GM06990 (cell line): ENCODE results near the genes POTED and TMPRSS15.

DNA sequence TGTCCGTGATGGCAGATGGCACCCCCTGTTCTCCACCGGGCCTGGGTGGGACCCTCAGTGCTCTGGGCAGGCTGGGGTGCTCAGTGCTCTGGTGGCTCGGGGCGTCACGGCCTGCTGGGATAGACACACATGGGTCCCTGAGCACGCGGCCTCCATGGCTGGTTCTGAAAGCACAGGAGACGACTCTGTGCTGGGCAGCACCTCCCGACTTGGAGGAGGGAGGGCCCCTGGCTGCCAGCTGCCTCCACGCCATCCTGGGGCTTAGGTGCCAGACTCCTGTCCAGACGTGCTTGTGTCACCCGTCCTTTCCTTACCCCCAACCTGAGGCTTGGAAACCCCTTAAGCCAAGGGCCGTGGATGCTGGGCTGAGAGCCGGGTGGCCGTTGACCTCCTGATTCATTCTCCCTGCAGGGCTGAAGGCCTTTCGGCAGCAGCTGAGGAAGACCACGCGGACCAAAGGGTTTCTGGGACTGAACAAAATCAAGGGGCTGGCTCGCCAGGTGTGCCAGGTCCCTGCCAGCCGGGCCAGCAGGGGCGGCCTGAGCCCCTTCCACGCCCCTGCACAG lies 4401.2 kb upstream of the TPTE start:
- RRBS = no CpG with 5 or more reads among the region's 22 CpGs

- RRBS = no CpG with 5 or more reads among the region's 26 CpGs
These were observed 4203.1 kb upstream of the TPTE start for GRCh38 chr21:6318208-6318775.

GRCh38 chr21:6368896-6369822 lies 4152.2 kb upstream of the TPTE start:
- RRBS = no CpG with 5 or more reads among the region's 23 CpGs

- RRBS = no CpG with 5 or more reads among the region's 37 CpGs
These were observed at the start of gene POTED for GRCh38 chr21:13609662-13610020. TSS of gene POTED (plus strand) at chr21:13609777.

DNA sequence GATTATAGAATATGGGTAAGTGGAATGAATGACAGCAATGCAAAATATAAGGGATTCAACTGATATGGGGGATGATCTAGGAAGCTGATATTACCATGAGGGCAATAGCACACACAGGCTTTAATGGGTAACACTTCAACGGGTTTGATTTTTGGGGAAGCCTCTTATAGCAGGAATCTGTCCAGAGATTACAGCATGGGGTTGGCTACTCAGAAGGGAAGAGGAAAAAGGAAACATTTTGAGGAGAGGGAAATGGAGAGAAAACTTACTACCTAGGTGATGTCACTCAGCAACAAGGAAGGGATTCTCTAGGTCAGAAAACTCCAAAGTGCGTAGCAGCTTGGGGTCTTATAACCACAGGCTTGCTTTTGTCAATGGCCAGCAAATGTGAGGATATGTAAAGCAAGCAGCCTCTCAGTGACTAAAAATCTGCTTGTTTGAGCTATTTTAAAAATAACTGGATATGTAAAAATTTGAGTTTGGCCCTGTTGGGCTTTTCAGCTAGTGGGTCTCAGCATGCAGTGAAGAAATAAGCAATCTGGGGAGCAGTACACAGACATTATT lies 162.3 kb downstream of the LIPI start:
- RRBS = no CpG with 5 or more reads among the region's 2 CpGs

DNA sequence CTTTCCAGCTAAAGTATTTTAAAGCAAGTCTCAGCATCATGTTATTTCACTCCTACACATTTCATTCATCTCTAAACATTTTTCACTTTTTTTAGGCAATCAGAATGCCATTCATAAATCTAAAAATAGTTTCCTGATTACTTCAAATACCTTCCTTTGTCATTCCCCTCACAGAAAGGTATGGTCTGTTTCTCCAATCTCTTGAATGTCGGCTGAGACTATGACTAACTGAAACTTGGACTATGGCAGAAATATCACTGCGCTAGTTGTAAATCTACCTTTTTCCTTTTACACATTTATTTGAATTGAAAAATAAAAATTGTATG lies 116.5 kb upstream of the SAMSN1 start:
- RRBS = no CpG with 5 or more reads among the region's 2 CpGs

DNA sequence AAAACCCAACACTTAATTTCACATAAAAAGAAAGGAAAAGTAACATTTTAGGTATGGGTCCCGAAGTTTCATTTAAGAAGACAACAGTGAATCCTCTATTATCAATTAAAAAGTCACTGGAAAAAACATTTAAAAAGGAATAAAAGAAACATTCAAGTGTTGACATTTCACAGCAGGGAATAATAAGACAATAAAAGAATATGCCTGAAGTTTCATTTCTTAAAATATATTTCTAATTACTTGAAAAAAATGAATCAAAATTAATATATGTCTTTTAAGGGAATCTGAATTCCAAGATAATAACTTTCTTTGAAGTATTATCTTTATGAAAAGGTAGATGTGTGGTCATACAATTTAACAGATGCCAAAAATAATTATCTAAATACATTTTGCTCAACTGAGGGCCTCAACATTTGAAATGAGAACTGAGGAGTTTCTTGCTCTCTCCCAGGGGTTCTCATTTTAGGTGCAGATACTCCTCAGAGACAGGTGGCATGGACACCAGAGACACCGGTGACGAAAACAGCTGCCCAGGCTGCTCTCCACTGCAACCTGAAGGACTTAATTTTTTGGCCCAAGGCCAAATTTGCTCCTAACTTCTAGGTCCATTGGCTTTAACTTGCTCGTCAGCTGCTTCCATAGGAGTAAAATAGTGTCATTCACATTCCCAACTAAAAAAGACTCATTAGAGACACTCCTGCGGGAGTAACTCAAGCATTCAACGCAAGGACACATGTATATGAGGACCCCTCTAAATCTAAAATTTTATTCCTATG lies 87.1 kb downstream of the NRIP1 start:
- RRBS = no CpG with 5 or more reads among the region's 6 CpGs

DNA sequence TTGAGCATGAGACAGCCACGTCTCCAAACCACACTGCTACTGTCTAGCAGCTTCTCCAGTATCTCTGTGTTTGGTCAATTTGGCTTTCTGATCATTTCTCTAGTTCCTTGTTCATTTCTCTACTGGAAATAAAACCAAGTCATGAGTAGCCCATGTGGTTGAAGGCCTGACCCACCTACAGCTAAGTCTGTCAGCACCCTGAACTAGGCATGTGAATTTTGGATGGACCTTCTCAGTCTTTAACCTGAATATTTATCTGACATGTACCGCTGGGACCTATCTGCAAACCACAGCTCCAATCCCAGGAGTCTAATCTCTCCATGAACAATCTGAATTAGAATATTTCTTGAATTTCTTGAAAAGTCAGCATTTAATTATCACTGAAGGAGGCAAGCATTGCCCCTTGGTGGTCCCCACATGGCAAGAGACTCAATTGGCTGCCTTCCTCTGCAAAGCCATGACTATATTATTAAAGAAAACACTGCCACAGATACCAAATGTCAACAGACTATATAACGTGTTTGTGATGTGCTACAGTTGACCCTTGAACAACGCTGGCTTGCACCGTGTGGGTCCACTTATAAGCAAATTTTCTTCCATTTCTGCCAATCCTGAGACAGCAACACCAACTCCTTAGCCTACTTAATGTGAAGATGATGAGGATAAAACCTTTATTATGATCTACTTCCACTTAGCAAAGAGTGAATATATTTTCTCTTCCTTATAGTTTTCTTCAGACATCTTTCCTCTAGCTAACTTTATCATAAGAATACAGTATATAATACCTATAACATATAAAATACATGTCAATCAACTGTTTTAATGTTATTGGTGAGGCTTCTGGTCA lies 66.6 kb downstream of the NRIP1 start:
- RRBS = no CpG with 5 or more reads among the region's 5 CpGs

GRCh38 chr21:15002184-15002776 lies 62.5 kb downstream of the NRIP1 start:
- RRBS = no CpG with 5 or more reads among the region's 12 CpGs

GRCh38 chr21:15005203-15006393 lies 59.2 kb downstream of the NRIP1 start:
- RRBS = no CpG with 5 or more reads among the region's 11 CpGs

GRCh38 chr21:15444117-15444867 lies 285.5 kb upstream of the USP25 start:
- RRBS = no CpG with 5 or more reads among the region's 6 CpGs

- RRBS = no CpG with 5 or more reads among the region's 3 CpGs
These were observed 23.1 kb upstream of the USP25 start for GRCh38 chr21:15706595-15707089.

DNA sequence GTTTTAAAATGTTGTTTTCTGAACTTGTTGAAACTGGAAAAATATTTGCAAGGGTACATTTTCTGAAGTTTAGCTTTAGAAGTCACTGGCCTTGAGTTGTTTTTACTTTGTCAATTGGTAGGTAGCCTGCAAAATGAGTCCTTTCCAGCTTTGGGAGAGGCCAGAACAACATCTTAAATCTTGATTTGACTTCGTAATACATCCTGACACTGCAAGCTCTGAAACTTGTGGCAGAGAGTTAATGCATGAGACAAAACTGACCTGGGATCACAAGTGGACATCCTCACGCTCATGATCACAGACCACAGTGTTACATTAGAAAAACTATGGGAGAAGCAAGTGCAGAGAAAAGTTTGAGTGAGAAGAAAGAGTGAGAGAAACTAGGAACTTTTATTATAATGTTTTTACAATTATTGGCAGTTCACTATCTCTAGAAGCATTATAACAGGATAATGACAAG lies 550.9 kb downstream of the USP25 start:
- RRBS = no CpG with 5 or more reads among the region's 2 CpGs

DNA sequence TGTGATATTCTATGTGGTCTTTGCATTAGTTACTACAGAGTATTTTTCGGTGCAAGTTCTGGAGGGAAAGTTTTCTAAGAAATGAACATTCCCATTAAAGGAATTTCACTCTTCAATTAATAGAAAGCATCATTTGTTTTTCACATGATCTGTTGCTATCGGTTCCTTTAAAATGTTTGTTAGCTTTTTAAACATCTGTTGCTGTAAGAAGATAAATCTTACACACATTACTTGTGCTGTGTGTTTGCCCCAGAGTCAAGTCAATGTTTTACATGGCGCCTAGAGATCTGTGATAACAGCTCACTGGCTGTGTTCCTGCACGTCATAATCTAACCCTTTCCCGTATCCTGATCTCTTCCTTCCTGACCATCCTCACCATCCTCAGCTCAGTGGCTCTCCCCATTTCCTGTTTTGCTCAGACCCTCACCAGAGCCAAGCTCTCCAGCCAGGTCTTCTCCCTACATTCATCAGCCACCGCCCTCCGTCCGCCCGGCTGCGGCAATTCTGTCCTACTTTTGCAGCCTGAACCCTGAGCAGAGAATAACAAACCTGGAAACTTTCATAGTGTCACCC lies 824.6 kb downstream of the USP25 start:
- RRBS = no CpG with 5 or more reads among the region's 10 CpGs

GRCh38 chr21:16587785-16588874 lies 858.3 kb downstream of the USP25 start:
- RRBS = no CpG with 5 or more reads among the region's 25 CpGs

- RRBS = no CpG with 5 or more reads among the region's 13 CpGs
These were observed 1.0 kb upstream of the CXADR start for GRCh38 chr21:17511686-17512311.

DNA sequence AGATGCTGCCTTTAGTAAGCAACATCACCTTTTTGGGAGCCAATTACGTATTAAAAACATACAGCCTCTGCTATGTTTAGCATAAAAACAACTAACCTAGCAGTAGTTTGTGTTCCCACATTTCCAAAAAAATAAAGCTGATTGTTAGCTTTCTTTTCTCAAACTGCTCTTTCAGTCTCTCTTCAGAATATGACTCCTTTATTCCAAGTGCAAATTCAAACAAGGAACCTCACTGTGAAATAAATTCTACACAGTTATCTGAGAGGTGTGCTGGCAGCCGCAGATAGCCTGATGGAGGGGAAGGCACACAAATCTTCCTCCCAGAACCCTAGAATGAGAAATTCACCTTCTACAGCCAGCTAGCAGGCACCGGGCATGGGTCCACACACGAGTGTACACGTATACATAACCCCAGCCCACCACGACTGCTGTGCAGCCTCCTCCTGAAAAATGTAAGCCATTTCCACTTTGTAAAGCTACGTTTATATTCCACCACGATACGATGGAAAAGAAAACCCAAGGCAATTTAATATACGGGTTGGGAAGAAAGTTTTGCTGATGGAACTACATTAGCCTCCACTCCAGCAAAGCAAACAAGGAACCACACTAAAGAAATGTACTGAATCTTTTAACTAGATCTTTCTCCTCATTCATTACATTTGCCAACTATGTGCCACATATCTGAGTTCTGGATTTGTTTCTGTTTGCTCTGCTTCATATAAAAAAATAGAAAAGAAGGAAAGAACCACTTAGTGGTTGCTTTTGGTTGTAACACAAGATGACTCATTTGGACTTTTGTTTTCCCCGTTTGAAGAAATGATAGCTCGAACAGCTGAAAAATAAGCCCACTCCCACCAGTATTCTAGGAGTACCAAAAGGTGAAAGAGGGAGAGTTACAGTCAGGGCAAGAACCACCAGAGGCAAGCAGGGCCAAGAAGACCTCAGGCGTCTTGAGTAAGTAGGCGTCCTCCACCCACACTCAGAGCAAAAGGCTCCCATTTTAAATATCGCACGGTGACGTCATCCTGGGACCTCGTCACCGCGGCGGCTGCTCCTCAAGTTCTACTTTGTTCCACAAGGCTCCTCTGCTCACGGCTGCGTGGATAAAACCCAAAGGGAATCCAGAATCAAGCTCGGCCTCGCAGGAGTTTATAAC lies 1.6 kb downstream of the BTG3 start:
- RRBS = no CpG with 5 or more reads among the region's 25 CpGs

- RRBS = no CpG with 5 or more reads among the region's 1 CpG
These were observed 10.7 kb downstream of the C21orf91 start for GRCh38 chr21:17808388-17808833.

DNA sequence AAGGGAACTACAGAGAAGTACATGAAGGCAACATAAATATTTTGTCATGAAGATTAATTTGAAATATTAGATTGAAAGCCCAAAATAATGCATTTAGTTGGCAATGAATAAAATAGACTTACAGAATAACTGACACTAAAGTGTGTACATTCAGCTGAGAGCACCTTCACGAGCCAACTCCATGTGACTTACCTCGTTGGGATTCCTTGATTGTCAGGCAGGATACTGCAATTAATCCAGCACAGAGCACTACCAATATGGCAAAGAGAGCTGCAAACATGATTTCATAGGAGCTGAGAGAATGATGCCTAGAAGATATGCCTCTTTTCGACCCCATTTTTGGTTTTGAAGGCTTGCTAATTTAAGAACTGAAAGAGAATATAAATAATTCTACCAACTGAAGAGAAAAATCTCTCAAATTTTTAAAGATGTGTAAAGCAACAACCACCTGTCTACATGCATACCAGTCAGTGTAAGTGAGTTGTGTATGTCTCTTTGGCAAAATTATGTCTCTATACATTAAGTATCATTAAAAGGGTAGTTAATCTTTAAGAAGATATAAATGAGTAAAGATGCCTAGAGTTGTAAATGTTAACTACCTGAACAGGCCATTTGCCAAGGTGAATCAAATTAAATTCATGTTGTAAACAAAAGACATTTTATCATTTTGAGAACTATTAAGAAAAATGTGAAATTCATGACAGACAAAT lies at the start of gene TMPRSS15:
TMPRSS15 (minus strand) TSS at position 500 of the 710 bp plus-strand sequence.
- RRBS = no CpG with 5 or more reads among the region's 3 CpGs

DNA sequence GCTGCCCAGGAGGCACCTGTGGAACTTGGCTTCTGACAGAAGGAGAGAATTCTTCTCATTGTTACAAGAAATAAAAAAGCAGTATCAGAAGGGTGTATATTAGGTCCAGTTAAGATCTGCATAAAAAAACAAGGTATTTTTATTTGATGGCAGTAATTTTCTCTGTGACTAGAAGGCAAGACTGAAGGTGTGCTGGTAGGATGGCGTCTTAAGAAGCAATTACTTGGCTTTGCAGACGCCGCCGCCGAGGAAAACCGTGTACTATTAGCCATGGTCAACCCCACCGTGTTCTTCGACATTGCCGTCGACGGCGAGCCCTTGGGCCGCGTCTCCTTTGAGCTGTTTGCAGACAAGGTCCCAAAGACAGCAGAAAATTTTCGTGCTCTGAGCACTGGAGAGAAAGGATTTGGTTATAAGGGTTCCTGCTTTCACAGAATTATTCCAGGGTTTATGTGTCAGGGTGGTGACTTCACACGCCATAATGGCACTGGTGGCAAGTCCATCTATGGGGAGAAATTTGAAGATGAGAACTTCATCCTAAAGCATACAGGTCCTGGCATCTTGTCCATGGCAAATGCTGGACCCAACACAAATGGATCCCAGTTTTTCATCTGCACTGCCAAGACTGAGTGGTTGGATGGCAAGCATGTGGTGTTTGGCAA lies 454.1 kb upstream of the TMPRSS15 start:
- RRBS = no CpG with 5 or more reads among the region's 16 CpGs